Ureter (tissue), 1 donor: ENCODE measurements around the gene YEATS4.

GRCh38 chr12:68828343-68829110 is 20.6 kb downstream of the MDM2 start:
- PRO-cap: no peak

GRCh38 chr12:68917087-68917841 is 15.7 kb downstream of the CPM start:
- PRO-cap: no peak

DNA sequence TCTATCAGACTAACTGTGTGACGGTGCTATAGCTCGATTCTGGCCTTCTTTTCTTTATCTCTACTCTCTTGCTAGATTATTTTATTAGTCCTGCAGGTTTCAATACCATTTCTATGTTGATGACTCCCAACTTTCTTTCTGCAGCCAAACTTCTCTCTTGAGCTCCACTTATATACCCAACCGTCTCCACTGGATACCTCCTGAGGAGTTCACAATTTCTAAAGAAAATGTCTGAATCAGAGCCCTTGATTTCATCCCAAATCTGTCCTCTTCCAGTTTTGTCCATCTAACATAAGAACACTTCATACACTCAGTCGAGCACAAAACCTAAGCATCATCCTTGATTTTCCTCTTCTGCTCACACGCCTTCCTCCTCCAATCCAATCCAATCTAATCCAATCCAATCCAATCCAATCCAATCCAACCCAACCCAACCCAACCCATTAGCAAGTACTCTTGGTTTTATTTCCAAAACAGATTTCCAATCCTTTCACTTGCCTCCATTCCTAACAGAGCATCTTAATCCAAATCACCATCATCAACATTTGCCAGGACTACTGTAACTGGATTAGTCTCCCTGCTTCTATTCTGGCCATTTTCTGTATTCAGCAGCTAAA is 14.6 kb downstream of the CPM start:
- PRO-cap: no peak

GRCh38 chr12:68951550-68952290 is 18.7 kb upstream of the CPM start:
- PRO-cap: no peak

GRCh38 chr12:69024396-69024826 is 91.4 kb upstream of the CPM start:
- PRO-cap: no peak

DNA sequence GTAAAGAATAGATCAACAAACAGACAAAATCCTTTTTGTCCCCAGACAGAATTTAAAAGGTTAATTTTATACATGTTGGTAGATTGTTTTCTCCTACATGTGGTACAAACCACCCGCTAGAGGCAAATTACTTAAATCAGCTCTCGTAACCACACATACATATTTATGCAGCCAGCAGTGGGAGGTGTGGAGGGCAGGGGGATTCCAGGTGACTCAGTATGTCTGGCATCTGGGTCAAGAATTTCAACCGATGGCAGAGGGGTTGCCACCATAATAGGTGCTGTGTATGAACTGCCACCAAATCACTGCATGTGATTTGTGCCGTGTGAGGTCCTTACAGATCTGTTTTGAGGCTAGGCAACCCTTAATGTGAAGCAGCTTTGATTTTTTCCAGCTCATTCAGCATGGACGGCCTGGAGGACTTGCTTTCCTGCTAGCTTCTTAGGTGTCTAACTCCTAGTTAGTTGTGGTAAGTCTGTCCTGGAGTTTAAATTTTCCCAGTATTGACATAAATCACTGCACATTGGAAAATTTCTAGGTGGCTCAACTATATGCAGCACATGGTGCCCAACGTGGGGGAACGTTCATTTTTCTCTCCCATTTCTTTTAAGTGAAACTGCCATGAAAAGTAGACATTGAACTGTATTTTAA is 120.1 kb upstream of the CPM start:
- PRO-cap: no peak

DNA sequence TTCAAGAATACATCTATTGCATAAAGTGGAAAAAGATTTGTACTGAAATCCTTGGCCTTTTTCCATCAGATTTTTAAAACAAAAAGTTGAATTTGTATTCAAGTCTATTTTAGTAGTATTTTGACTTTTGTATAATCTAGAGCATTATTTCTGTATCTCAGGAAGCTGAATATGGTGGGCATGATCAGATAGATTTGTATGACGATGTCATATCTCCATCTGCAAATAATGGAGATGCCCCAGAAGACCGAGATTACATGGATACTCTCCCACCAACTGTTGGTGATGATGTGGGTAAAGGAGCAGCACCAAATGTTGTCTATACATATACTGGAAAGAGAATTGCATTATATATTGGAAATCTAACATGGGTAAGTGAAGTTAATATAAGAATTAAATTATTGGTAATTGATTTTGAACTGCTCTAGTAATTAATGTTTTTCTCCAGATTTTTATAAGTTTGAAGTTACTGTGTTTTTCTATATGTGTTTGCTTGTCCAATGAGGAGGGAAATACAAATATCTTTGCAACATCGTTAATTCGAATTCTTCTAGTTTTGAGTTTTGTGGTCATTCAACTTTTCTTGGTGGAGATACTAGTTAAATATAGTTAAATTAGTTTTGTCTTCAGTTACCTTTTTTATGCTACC is 11.7 kb downstream of the CPSF6 start:
- PRO-cap: no peak

GRCh38 chr12:69331684-69332641 is 16.2 kb upstream of the LYZ start:
- PRO-cap: no peak

- PRO-cap: bidirectional peak, plus-strand start at chr12:69359712, minus-strand start at chr12:69359679
Measured at GRCh38 chr12:69359470-69360733, at the start of gene YEATS4. YEATS4 (plus strand) TSS chr12:69359743.

DNA sequence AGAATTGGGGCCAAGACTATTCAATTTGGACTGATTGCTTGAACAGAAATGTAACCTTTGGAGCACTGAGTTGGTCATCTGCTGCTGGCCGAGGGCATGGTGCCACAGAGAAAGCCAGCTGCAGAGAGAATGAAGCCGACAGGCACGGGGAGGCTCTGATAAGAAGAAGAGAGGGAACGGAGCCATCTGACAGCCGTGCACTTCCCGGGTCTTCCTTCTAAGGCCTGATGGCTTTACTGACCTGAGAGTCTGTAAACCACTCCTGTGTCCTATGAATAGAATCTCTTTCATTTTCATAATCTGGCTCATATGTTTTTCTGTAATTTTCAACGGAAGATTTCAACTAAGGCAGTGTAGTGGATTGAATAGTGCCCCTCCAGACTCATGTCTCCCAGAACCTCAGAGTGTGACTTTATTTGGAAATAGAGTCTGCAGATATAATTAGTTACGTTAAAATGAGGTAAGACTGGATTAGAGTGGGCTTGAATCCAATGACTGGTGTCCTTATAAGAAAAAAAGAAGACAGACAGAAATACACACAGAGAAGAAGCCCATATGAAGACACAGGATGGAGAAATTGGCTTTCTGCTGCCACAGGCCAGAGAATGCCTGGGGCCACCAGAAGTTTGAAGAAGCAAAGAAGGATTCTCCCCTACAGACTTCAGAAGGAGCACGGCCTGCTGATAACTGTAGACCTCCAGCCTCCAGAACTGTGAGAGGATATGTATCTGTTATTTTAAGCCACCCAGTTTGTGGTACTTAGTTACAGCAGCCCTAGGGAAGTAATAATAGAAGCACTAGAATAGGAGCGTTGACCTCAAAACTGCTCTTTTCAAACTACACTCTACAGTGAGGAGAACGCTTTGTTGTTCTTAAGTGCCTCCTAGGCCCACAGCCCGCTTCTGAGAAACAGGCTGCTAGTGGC is 38.9 kb upstream of the FRS2 start:
- PRO-cap: no peak

DNA sequence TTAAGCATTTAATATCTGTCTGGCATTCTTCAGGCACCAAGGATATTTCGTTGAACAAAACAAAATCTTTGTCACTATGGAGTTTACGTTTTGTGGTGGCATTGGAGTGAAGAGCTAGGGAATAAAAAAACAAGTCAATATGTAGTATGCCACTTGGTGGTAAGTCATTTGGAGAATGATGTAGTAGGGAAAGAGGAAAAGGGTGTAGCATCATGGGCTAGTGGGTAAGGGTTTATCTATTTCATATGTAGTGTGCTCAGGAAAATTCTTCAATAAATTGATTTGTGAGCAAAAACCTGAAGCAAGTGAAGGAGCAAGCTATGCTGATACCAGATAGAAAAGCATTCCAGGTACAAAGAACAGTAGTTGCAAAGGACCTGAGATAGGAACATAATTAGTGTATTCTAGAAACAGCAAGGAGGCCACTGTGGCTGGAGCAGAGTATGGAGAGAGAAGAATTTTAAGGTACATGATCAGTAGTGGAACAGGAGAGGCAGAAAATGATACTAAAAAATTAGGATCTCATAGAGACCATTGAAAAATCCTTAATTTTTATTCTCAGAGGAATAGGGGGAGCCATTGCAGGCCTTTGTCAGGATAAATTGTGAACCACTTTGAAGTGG is 41.8 kb upstream of the CCT2 start:
- PRO-cap: no peak

GRCh38 chr12:69587847-69588314 is 2.6 kb downstream of the CCT2 start:
- PRO-cap: no peak

- PRO-cap: no peak
Measured at GRCh38 chr12:69610193-69610392, 614 bp downstream of the LRRC10 start.

GRCh38 chr12:69657624-69658100 is 41.4 kb downstream of the BEST3 start:
- PRO-cap: no peak

DNA sequence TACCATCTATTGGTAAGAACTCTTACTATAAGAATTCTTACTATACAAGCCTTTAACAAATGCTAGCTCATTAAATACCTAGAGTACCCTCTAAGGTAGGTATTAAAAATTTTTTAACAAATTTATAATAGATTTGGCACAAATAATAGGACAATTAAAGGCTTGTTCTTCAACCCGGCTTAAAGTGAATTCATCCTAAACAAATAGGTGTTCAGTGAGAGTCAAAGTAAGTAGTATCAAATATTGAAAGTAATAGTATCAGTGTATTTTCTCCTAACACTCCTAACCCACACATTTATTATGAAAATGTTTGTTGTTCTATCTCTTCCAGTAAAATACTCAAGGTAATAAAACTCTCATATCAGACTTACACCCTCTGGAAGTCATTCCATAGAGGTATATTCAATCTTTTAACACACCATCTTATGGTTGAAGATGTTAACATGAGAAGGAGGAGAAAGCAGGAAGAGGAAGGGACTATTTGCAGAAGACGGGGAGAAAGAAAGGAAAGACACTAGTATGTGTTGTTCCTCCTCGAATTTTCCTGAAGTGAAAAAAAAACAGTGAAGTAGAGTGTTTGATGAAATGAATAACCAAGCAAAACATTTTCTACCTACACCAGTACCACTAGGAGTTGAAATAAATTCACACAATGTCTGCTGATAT is 1.6 kb upstream of the CNOT2 start:
- PRO-cap: no peak

DNA sequence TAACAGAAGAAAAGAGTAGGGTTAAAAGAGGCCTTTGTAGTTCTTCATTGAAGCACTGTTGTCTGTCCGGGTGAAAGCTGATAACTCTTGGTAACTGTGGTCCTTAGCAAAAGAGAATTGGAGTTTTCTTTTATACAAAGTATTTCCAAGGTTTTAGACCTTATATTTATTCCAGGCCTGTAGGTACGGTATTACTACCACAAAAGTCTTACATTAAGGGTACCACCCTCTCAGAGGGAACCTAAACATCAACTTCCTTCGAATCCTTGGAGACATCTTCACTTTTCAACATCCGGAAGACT is 1.1 kb downstream of the CNOT2 start:
- PRO-cap: no peak

DNA sequence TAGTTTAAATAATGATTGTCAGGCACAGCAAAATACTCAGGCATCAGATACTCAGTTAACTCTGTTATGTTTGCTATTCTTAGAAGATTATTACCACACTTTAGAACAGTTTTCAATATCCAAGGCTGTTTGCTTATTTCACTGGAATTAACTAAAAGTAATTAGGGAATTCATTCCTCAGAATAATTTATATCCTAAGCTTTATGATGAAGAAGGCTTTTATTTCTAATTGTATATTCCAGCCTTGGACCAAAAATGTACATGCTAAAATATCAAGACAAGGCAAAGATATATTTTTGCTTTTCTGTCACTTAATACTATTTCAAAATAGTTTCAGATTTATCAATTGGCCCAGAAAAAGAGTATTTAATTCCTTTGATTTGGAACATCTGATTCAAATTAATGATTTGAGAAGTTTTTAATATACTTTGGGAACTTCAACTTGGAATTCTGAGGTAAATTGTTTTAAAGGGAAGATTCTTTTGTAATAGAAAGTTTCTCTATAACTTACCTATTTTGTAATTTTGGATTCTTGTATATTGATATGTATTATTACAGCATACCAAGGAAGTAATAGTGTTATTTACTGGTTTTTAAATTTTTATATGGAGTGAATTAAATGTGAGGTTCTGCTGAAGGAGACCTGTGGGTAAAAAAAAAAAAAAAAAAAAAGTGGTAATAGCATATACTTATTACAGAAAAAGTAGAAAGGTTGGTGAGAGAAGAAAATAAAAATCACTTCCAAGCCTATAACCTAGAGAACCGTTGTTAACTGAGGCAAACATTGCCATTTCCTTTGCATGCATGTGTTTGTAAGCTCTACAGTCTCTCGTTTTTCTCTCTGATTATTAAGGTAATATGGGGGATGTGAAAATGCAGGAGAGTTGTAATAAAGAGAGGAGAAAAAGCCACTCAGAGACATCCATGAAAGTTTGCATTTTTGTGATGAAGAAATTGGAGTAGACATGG is 13.0 kb downstream of the CNOT2 start:
- PRO-cap: no peak

- PRO-cap: no peak
Measured at GRCh38 chr12:70364999-70365894, 843 bp upstream of the KCNMB4 start.

GRCh38 chr12:70598768-70599223 is 38.4 kb downstream of the PTPRB start:
- PRO-cap: no peak

DNA sequence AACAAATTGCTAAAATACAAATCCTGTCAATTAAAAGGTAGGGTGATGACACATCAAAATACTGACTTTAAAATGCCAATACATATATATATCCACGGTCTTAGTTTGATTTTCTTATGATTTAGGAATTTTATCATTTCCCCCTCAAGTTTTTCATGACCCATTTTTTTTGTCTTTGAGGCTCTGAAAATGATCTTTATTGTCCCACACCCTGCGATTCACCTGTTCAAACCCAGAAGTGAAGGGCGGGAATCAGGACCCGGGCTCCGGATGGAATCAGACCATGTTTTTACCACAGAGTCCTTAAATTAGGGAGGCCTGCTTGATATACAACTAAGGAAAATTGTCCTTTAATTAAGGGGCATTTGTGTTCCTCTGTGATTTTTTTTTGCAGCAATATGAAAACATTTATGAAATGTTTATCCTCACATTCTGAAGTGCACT is 794 bp downstream of the TSPAN8 start:
- PRO-cap: no peak